Measurements from ENCODE around the genes RCOR3 and TRAF5.

DNA sequence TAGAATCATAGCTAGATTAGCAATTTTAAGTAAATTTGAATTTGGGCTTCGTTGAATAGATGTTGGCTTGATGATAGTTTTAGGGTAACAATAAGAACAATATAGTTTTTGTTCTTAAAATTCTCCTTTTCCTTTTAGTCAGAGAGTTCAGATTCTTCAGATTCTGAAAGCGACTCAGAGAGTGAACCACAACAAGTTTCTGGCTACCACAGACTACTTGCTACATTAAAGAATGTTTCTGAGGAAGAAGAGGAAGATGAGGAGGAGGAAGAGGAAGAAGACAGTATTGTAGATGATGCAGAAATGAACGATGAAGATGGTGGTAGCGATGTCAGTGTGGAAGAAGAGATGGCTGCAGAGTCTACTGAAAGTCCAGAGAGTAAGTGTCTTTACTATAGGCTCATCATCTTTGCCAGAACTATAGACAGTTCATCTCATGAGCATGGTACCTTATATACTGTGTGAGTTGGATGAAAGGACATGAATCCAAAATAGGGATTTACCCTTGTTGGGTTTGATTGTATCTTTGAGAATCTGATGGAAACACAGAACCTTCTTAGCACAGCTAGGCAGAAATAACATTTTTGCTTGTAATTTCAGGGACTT lies 3.0 kb downstream of the UTP25 start:
- PRO-cap = no peak
- RAMPAGE, long total RNA = no peak

- PRO-cap = no peak
- RAMPAGE, long total RNA = no peak
These were observed 131.9 kb downstream of the SYT14 start for GRCh38 chr1:210070017-210070216.

GRCh38 chr1:210232060-210232328 lies 602 bp upstream of the SERTAD4 start:
- PRO-cap = no peak
- RAMPAGE, long total RNA = no peak

DNA sequence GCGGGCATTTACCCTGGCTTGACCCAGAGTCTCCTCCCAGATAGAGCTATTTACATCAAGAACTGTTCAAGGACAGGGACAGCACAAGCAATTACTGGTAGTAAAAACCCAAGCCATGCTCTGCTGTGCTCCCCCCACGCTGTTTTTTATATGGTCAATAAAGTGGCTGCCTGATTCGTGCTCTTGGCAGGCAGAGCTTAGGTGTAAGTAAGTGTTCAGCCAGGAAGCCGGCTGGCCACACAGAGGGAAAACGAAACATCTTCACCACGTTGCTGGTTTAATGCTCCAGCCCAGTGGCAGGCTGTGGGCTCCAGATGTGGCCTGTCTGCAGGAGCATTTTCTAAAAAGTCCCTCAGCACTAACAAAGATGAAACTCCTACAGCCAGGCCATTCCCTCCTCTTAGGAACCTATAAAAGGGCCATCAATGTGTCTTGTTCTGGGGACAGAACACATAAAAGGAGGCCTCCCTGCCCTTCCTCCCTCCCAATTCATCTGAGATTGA lies 378.7 kb downstream of the HHAT start:
- PRO-cap = no peak
- RAMPAGE, long total RNA = no peak

- PRO-cap = no peak
- RAMPAGE, long total RNA = start-site peak on the plus strand at chr1:211259470-211259572, 53 and 42 reads in 2 replicates
These were observed at the start of gene RCOR3 for GRCh38 chr1:211258615-211259632. TSS of gene RCOR3 (plus strand) at chr1:211259366.

GRCh38 chr1:211326176-211327128 lies at the start of gene TRAF5:
TSS of gene TRAF5 (plus strand) at chr1:211326833.
- PRO-cap = no peak
- RAMPAGE, long total RNA = no peak

DNA sequence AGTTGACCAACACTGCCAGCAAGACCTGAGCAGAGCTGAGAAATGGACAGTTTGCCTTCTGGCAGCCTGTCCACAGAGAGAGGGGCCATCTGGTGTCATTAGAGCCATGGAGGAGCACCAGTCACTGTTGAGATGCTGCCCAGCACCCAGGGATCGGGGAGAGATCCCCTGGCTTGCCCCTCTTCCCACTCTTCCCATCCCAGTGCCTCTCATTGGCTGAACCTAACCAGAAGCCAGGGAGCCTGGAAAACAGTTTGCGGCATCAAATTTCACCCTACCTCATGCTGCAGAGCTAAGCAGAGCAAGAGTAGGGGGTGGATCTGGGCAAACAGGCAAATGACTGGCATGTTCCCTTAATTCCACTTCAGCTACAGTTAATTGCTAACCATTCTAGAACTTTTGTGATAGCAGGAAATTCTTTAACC lies 19.1 kb downstream of the TRAF5 start:
- PRO-cap = no peak
- RAMPAGE, long total RNA = no peak

GRCh38 chr1:211524460-211525093 lies 32.6 kb upstream of the RD3 start:
- PRO-cap = no peak
- RAMPAGE, long total RNA = no peak

- PRO-cap = no peak
- RAMPAGE, long total RNA = no peak
These were observed 1.7 kb downstream of the SLC30A1 start for GRCh38 chr1:211577151-211577696.

- PRO-cap = no peak
- RAMPAGE, long total RNA = no peak
These were observed 28.0 kb upstream of the SLC30A1 start for GRCh38 chr1:211606806-211607442.

DNA sequence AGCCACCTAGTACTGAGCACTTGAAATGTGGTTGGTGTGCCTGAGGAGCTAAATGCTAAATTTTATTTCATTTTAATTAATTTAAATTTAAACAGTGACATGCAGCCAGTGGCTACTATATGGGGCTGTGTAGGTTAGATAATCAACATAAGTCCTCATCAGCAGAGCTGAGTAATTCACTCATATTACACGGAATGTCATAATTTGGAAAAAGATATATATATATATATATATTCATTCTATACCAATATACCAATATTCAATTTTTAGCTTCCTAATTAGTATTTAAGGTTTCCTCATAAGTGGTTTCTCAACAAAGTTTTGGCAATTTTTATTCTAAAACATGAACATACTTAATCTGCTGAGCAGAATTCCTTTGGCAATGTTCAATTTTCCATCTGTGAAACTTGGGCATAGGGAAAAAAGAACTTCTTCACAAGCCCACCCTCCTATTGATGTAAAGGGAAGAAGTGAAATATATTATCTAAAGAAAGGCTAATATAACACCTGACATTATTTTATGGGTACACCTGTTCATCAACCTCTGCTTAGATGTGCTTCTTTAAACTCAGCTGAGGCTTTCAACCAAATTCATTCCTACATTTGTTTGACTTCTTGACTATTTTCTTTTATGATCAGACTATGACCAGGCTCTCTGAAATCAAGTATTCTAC lies 4.0 kb downstream of the LPGAT1 start:
- PRO-cap = no peak
- RAMPAGE, long total RNA = no peak

GRCh38 chr1:211903842-211904421 lies 73.4 kb upstream of the LPGAT1 start:
- PRO-cap = no peak
- RAMPAGE, long total RNA = no peak

- PRO-cap = no peak
- RAMPAGE, long total RNA = no peak
These were observed 80.0 kb upstream of the LPGAT1 start for GRCh38 chr1:211910505-211911067.

- PRO-cap = no peak
- RAMPAGE, long total RNA = no peak
These were observed 24.5 kb downstream of the INTS7 start for GRCh38 chr1:212010716-212011468.

DNA sequence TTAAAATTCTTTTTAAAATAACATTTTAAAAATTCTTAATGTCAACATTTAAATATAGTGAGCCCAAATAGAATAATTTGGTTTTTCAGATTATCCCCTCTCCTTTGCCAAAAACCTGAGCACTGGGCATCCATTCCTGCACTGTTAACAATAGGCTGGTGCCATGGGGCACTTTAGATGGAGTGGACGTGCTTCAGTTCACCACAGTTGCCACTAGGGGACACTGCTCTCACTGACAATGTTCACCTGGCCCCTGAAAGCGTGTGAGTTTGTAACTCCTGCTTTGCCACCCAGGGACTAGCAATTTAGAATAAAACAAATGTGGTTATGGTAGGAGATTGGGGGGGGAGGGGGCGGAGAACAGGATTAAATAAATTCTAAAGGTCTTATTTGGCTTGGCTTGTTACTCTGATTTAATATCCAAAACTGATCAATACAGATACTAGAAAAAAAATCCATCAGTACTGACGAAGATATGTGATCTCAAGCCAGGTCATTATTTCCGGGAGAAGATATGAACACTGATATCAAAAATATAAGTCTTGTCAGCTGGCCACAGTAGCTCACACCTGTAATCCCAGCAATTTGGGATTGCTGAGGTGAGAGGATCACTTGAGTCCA lies 23.3 kb downstream of the INTS7 start:
- PRO-cap = no peak
- RAMPAGE, long total RNA = no peak

DNA sequence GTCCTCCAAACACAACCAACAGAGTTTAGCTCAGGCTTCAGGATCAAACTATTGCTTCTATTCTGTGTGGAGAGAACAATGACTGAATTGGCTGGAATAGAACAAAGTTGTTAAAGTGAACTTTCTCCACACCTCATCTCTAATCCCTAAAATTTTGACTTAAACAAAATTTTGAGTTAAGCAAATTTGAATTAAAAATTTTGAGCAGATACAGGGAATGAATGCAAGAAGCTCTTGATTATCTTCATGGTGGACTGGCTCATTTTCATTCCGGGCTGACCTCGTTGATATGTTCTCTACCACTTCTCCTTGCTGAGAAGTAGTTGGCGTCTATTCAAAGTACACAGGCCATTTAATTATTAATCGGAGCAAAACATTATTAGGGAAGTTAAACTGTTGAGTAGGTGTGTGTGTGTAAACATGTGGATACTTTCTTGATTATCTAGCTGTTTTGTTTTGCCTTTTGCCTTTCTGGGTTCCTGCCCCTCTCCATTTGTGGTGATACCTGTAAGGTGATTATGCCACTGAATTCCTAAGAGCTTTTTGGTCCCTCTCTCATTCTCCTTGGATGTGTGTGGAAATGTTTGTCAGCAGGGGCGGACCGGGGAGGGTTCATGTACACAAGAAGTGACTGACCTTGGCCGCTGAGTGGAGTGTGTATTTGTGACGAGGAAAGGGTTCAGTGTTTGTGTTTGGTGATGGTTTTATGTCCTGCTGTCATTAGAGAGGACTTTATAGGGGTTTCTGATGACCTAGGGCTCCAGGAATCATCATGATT lies 56.7 kb upstream of the PPP2R5A start:
- PRO-cap = no peak
- RAMPAGE, long total RNA = no peak

- PRO-cap = no peak
- RAMPAGE, long total RNA = no peak
These were observed 28.0 kb upstream of the PPP2R5A start for GRCh38 chr1:212257224-212257694.

DNA sequence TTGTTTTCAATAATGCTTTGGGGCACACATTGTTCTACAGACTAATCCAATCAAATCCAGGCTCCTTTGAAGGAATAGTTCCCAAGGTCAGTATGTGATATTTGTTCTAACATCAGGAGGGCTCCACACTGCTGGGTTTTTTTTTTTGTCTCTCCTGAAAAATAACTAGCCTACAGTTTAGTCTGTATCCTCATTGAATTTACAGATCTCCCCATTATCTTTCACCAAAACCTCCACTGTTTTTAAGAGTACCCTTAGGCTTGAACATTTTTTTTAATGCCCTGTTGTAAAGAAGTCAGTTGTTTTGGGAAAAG lies 24.9 kb downstream of the PPP2R5A start:
- PRO-cap = no peak
- RAMPAGE, long total RNA = no peak

DNA sequence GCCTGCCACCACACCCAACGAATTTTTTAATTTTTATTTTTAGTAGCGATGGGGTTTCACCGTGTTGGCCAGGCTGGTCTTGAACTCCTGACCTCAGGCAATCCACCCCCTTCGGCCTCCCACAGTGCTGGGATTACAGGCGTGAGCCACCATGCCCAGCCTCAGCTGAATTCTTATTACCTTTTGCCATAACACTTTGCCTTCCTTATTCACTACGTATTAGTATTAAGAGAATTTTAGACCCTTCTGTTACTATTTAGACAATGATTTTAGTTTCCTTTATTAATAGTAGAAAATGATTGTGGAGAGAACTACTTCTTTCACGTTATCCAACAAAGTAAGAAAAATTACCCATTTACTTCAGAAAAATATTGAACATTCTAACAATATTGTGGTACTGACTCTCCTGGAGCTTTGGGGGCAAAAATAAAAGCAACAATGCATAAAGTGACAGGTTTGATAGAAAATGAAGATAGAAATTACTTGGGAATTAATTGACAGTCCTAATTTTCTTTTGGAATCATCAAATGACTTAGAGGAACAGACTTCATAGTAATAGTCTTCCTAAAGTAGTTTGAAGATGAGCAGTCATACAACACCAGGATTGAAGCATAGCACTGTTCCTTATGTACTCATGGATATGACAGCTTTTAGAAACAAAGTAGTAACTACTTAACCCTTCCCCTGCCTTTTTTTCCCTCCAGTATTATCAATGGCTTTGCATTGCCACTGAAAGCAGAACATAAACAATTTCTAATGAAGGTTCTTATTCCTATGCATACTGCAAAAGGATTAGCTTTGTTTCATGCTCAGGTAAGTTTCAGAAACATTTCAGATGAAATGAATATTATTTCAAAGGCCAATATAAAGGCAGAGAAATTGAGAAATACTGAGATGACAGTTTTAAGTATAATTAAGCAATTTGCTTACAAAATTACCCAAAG lies 62.7 kb downstream of the PPP2R5A start:
- PRO-cap = no peak
- RAMPAGE, long total RNA = no peak

- PRO-cap = no peak
- RAMPAGE, long total RNA = no peak
These were observed 37.3 kb downstream of the NENF start for GRCh38 chr1:212469899-212470554.

Measured in spinal cord (tissue), 3 donors.